HTERT-HM (cell line): ENCODE results near the gene HOXA11.

DNA sequence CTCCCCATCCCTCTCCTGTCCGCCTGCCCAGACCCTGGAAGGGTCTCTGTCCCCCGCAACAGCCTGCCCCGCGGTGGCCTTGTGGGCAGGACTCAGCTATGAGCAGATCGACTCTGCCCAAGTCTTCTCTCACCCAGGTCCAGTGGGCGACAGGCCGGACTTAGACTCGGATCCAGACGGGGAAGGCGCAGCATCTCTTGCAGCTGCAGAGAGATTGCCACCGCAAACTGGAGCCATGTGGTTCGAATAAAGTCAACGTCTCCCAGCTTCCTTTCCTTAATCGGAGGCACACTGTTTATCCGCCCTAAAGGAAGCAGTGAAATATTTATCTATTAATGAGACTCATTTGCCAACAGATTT, 490 bp upstream of the HOXA7 start:
- RRBS, result no CpG with 5 or more reads among the region's 15 CpGs

GRCh38 chr7:27163323-27163600, 2.1 kb downstream of the HOXA9 start:
- RRBS, result no CpG with 5 or more reads among the region's 6 CpGs

DNA sequence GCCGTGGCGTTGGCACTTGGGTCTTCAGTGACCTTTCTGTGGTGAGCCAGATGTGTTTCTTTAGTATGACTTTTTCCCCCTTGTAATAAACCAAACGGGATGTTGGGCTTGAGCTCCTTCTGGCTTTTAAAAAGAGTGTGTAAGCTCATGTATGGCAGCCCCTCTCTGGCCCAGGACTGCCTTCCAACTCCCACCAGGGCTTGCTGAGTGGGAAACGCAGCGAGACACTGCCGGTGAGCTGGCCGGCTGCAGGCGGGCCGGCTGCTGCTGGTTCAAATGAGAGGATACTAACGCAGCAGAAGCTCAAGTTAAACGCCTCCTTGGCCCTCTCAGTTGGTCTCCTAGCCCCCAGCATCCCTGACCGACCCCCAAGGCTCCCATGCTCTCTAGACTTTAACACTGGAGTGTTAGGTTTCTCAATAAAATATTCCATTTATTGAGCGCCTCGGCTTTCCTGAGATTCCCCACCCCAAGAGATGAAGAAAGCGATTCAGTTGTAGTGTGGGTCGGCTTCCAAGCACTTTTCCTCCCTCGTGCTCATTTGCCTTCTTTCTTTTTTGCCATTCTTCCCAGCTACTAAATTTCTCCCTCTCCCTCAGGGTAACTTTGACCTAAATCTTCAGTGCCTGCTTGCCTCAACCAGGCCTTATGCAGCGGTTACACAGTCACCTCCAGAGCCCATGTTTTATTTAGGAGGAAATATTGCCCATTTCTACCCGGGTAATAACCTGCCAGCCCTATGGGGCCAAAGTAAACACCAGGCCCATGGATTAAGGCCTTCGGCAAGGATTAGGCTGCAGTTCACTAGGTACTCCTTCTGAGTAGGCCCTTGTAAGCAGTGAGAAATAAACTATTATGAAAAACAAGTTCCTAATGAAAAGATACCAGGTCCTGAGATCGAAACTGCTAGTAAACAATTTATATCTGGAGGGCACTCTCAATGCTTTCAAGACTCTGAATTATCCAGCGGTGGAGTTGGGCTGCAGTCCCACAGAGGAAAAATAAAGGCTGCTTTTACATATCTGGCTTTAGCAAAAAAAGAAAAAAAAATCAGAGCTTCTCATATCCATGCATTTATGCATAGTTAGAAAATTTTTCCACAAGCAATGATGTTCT, 3.4 kb upstream of the HOXA10 start:
- RRBS, result no CpG with 5 or more reads among the region's 22 CpGs

- RRBS, result no CpG with 5 or more reads among the region's 9 CpGs
These were observed 4.3 kb upstream of the HOXA10 start for GRCh38 chr7:27178323-27178981.

DNA sequence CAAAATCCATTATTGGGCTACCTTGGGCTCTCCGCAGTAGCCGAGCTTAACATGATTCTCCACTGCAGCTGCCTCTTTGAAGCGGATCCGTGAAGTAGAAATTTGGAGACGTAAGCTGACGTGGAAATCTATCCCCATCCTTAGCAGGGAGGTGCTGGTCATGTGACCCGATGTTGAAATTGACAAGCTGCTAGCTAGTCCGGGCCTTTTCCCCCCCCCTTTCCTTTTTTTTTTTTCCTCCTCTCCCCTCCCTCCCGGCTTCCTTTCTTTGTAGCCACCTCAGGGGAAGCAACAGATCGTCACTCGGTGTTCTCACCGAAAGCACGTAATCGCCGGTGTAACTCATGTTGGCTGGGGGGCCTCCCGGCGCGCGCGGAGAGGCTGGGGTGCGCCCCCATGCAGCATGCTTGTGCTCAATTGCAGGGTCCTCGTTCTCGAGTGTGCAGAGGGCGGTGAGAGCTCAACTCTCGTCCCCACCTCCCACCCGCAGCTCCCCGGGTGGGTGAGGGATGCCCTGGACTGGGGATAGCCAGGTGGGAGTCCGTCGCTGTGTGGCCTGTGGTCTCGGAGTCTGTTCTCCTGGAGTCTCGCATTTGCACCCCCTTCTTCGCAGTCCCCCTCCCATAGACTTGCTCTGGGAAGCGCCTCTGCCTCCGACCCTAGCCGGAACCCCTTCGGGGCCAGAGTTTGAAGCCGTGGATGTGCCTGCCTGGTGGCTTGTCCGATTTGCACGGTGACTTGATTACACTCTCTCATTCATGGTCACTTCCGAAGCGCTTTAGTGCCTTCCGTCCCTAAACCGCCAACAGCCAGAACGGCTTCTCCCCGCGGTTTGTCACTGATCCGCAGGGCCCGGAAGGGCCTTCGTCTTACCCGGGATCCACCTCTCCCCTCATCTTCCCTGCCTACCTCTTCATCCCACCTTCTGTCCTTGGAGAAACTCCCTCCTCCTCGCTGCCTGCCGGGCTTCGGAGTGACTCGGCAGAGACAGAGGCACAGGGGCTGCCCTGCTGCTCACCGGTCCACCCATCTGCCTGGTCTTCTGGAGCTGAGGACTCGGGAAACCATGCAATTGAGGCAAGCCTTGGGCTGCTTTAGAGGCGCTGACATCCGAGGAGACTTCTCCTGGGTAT, at the start of gene HOXA11:
TSS of gene HOXA11 (minus strand) at position 98 of the 1,133 bp plus-strand sequence.
- RRBS, result 2% methylated on average over 12 of the region's 58 CpGs

- RRBS, result no CpG with 5 or more reads among the region's 45 CpGs
These were observed 6.9 kb upstream of the HOXA11 start for GRCh38 chr7:27191640-27192542.

DNA sequence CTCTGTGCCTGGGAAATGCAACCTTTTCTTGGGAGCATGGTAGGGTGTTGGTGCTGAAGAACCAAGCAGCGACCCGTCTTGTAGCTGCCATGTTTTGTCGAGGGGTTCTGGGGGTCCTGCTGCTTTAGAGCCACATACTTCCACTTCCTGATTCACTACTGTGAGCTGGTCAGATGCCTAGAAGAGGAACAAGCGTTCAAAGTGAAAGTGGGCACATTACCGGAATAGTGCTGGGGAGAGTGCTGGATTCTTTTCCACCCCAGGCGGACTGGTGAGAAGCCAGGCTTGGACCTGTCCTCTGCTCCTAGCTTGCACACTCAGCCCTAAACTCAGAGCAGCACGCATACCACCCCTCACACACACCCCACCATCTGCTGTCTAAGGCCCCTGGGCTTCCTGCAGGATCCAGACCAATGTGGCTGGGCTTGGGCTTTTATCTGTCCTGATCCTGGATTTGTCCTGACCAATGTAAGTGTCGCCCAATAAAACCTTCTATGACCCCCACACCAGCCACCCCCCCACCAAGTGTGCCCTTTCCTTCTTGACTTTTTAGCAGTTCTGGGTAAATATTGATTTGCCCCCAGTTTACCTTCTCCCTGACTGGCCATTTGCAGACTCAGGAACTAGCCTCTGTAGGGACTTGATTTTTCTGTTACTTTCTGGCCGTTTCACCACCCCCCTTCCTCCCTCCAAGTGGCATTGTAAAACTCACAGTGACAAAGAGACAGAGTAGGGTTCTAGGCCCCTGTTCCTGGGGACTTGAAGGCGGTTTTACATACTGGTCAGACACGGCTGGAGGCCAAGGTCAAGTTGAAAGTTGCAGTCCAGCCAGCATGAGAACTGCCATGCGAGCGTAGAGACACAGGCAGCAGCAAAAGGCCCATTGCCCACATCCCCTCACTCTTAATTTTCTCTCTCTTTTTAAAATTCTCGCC, 1.7 kb upstream of the HOXA13 start:
- RRBS, result no CpG with 5 or more reads among the region's 14 CpGs

- RRBS, result 13% methylated on average over 24 of the region's 73 CpGs
These were observed 5.2 kb upstream of the HOXA13 start for GRCh38 chr7:27204812-27205816.

GRCh38 chr7:27277562-27277917, 34.9 kb downstream of the EVX1 start:
- RRBS, result no CpG with 5 or more reads among the region's 1 CpG

GRCh38 chr7:27677777-27678418, 15.2 kb upstream of the HIBADH start:
- RRBS, result no CpG with 5 or more reads among the region's 3 CpGs

- RRBS, result under 1% methylated on average over 8 of the region's 44 CpGs
These were observed 694 bp downstream of the TAX1BP1 start for GRCh38 chr7:27740516-27741196.

- RRBS, result 6% methylated on average over 1 of the region's 1 CpG
These were observed 181.1 kb downstream of the TAX1BP1 start for GRCh38 chr7:27921157-27921460.

- RRBS, result no CpG with 5 or more reads among the region's 5 CpGs
These were observed 175.2 kb downstream of the JAZF1 start for GRCh38 chr7:28005402-28005855.

- RRBS, result no CpG with 5 or more reads among the region's 3 CpGs
These were observed 211.0 kb downstream of the CREB5 start for GRCh38 chr7:28623285-28623696.

DNA sequence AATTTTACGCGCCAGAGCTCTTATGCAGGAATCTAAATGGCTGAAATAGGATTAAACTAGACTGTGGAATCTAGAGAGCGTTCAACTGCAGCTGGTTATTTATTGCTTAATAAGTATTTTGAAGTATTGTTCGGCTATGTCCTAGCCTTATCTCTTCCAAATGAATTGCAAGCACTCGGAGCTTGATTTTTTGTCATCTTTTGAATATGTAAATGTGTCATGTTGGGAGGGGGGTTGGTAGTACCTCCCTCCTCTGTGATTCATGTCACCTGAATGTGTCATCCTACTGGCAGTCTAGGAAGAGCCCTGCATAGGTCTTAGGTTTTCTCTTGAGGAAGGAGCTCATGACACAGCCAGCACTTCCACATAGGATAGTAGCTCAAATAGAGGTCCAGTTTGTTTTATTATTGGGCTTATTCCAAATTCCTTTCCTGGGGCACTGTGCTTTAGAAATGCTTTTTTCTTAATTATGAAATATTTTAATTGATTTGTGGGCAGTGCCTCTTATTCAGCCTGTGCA, 22.4 kb upstream of the TRIL start:
- RRBS, result no CpG with 5 or more reads among the region's 5 CpGs

GRCh38 chr7:29035279-29035874, 77.2 kb upstream of the TRIL start:
- RRBS, result no CpG with 5 or more reads among the region's 6 CpGs

DNA sequence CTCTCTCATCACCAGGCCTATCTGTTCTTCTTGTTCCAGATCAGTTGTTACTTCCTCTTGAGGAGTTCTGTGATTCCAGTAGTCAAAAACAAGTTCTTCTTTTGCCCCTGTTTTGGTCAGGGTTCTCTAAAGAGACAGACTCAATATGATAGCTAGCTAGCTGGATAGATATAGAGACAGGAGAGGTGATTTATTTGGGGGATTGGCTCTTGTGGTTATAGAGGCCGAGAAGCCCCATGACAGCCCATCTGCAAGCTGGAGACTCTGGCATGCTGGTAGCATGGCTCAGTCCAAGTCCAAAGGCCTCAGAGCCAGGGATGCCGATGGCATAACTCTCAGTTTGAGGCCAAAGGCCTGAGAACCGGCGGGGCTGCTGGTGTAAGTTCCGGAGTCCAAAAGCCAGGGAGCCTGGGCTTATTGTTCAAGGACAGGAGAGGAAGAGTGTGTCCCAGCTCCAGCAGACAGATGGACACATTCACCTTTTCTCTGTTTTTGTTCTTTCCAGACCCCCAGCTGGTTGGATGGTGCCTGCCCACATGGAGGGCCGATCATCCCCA, 54.4 kb downstream of the CHN2 start:
- RRBS, result no CpG with 5 or more reads among the region's 6 CpGs

DNA sequence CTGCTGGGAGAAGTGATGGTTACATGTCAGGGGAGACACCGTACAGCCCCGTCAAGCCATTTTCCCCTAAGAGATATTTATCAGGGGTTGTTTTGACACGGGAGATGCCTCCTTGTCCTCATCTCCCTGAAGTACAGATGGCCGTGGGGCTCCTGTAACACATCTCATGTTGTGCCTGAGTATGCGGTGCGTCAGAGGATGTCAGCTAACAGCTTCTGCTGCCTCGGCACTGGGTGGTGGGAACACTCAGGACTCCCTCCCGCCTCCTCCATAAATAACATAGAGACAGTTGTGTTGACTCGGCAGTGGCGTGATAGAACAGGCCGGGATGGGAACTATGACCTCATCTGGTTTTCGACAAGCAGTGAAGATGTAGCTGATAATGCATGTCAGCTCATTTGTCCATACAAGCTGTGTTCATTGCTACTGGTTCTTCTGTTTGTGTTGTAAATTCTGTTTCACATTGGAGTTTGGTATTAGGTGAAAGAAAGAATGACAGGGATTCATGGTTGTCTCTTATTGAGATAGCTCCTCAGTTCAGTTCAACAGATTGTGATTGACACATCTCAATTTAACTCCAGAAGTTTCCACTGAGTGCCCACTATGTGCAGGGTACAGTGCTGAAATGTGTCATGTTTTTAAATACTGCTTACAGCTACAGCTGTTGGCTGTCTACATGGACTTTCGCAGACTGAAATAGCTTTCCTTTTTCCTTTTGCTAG, 87.3 kb downstream of the CHN2 start:
- RRBS, result no CpG with 5 or more reads among the region's 13 CpGs

DNA sequence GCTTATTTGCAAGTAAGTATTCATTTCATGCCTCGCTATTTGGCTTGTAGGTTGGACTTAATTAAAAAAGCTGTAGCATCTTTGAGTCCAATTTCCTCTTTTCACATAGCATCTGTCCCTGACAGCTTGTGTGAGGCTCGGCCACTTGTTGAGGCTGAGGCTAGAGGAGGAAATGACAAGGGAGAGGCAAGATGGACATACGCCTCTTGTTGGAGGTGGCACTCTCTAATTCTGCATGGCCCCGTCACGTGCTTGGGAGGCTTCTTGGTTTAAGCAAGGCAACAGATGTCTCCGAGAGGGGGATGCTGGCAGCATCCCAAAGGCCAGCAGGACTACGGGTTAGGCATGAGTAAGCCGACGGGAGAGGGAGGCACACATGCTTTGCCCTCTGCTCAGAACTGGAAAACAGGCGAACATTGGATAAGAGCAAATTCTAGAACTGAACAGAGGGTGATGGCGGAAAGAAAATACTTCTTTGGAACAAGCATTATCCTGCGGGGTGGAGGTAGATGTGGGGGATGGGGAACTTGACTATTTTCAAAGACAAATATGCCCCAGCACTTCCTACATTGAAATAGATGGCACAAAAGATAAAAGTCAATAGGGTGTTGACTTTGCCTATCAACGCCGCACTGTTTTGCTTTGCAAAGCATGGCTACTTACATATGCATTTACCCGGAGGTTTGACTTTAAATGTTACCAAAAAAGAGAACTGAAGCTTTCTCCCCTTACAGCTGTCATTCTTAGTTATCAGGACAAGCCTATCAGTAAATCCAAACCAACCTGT, 94.7 kb downstream of the CHN2 start:
- RRBS, result no CpG with 5 or more reads among the region's 15 CpGs

- RRBS, result no CpG with 5 or more reads among the region's 9 CpGs
These were observed 98.2 kb downstream of the CHN2 start for GRCh38 chr7:29292648-29293349.